Breast epithelium (tissue), 2 donors: ENCODE results near the genes KRT33A, HAP1 and FKBP10.

- PRO-cap, result bidirectional peak, plus-strand start at chr17:40538665, minus-strand start at chr17:40538489
- RAMPAGE, long total RNA, 2 experiments, result no peak in any of the 2 experiments
These were observed 26.9 kb downstream of the CCR7 start for GRCh38 chr17:40538030-40539033.

DNA sequence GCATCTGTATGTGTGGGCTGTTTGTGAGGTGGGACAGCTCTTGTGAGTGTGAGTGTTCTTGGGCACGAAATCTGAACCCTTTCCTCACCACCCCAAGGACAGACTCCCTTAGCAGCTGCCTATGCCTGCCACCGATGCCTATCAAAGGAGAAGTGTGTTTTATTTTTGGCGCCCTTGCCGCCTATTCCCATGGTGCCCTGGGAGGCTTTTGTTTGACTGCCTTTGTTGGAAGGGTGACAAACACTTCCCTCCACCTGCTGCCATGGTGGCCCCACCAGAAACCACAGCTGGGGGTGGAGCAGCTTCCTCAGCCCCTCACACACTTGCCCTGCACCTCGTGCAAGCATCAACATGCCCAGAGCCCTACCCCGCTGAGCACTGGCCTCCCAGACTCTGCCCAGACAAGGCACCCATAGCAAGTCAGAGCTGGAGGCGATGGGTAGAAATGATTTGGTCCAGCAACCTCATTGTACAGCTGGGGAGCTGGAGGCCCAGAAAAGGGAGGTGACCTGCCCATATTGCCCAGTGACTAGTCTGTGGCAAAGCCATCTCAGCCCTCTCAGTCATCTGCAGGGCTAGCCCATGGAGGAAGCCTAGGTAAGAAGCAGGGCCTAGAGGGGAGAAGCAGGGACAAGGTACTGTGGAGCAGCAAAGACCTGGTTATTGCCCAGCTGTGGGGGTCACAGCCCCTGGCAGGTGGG lies 17.8 kb downstream of the CCR7 start:
- PRO-cap, result no peak
- RAMPAGE, long total RNA, 2 experiments, result no peak in any of the 2 experiments

DNA sequence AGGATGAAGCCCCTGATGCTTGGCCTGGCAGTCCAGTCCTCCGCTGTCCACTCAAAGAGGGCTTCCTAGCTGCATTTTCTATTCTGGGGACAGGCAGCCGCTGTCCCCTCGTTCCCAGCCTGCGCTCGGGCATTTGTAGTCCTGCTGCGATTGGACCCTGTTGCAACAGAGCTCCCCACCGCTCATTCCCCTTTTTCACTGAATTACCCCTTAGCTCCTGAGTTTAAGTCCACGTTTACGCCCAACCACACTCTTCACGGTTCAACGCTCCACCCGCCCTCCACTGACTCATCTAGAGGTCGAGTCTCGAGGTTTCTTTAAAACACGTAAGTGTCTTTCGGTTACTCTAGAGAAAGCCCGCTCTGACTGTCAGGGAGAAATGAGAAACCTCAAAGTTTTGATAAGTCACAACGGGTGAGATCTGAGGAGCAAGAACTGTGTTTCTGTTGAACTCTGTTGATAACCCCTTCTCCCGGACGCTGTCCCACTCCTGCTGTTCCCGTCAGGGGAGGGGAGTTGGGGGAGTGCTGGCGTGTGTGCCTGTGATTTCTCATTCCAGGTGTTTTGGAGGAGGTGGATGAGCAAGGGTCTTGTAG lies 4.5 kb downstream of the CCR7 start:
- PRO-cap, result no peak
- RAMPAGE, long total RNA, 2 experiments, result no peak in any of the 2 experiments

DNA sequence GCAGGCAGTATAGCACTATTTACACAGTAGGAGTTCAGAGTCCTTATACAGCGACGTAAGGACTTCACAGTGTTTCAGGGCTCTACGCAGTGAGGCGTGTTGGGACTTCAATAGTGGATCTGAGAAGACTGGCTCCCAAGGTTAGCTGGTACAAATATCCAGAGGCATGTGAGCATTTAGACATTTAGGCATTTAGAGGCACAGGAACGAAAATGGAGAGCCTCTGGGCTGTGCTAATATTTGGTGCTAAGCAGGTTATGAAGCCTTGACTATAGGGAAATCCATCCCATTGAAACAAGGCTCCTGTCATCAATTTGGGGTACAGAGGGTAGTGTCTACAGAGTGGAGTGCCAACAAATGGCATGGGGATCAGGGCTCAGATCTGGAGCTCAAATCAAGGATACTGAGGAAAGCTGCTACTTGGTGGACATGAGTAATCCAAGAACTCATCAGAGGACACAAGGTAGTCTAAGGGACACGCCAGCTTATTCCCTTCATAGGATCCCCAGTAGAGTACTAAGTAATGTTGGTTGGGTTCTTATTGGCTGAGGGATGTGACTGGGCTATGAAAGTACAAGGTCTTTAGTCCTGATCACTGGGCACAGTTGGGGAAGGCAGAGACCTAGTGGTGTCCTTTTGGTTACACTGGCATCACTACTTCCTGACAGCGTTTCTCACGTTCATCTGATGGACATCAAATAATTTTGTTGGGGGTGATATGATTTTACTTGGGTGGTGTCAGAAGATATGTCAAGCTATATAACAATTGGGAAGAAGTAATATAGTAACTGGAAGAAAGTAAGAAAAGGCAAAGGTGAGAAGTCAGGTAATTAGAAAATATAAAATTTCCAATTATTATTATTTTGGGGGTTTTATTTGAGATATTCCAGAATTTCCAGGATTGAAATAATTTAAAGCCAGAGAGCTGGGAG lies 5.2 kb downstream of the KRT10 start:
- PRO-cap, result no peak
- RAMPAGE, long total RNA, 2 experiments, result no peak in any of the 2 experiments

- PRO-cap, result no peak
- RAMPAGE, long total RNA, 2 experiments, result no peak in any of the 2 experiments
These were observed 19.5 kb upstream of the KRT20 start for GRCh38 chr17:40904578-40904987.

DNA sequence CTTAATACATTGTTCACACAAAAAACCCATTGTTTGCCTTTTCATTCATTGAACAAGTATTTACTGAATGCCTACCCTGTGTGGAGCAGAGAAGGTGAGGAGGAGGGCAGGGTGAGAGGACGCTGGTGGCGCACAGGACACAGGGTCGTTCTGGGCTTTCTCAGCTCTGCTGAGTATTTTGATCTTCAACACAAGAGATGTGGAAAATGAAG lies 8.0 kb upstream of the KRT23 start:
- PRO-cap, result no peak
- RAMPAGE, long total RNA, 2 experiments, result no peak in any of the 2 experiments

- PRO-cap, result no peak
- RAMPAGE, long total RNA, 2 experiments, result no peak in any of the 2 experiments
These were observed 2.4 kb downstream of the KRT39 start for GRCh38 chr17:40964364-40964772.

DNA sequence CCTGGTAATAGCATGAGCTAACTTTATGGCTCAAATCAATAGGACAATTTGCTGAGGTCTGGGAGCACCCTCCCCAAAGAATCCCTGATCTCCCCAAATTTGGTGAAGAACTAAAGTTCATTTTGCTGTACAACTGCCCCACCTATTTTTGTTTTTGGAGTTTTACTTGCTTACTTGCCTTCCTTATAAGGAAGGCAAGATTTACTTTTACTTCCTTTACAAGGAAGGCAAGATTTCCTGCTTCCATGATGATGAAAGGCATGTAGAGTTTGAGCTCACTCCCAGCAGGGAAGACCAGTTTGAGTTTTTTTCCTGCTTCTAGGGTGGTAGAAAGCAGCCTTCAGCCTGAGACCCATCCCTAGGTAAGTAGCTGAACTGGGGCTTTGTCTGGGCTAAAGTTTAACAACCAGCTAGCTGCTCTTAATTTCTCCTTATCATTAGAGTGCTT lies 2.9 kb downstream of the KRTAP4-9 start:
- PRO-cap, result no peak
- RAMPAGE, long total RNA, 2 experiments, result no peak in any of the 2 experiments

GRCh38 chr17:41350600-41351012 lies at the start of gene KRT33A:
TSS of gene KRT33A (minus strand) at chr17:41350828.
- PRO-cap, result no peak
- RAMPAGE, long total RNA, 2 experiments, result no peak in any of the 2 experiments

DNA sequence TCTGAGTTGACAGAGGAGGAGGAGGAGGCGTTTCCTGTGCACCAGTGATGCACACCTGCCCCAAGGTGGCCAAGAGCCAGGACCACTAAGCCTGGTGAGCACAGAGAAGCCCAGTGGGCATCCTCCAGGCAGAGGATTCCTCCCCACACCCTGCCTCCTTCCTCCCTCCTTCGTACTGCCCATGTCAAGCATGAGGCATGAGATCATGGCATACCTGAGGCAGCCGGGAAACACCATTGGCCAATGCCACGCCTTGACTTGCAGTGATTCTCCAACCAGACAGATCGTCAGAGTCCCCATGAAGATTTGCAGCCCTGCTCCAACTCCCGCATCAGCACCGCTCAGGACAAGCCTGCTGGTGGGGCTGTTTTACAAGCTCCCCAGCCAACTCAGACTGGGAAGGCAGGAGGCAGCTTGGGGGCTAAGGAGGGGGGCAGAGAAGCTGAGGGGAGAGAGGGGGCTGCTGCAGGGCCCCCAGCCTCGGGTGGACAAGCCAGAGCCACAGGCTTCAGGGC lies 2.9 kb upstream of the KRT16 start:
- PRO-cap, result no peak
- RAMPAGE, long total RNA, 2 experiments, result no peak in any of the 2 experiments

GRCh38 chr17:41687869-41688306 lies 797 bp upstream of the EIF1 start:
- PRO-cap, result no peak
- RAMPAGE, long total RNA, 2 experiments, result no peak in any of the 2 experiments

DNA sequence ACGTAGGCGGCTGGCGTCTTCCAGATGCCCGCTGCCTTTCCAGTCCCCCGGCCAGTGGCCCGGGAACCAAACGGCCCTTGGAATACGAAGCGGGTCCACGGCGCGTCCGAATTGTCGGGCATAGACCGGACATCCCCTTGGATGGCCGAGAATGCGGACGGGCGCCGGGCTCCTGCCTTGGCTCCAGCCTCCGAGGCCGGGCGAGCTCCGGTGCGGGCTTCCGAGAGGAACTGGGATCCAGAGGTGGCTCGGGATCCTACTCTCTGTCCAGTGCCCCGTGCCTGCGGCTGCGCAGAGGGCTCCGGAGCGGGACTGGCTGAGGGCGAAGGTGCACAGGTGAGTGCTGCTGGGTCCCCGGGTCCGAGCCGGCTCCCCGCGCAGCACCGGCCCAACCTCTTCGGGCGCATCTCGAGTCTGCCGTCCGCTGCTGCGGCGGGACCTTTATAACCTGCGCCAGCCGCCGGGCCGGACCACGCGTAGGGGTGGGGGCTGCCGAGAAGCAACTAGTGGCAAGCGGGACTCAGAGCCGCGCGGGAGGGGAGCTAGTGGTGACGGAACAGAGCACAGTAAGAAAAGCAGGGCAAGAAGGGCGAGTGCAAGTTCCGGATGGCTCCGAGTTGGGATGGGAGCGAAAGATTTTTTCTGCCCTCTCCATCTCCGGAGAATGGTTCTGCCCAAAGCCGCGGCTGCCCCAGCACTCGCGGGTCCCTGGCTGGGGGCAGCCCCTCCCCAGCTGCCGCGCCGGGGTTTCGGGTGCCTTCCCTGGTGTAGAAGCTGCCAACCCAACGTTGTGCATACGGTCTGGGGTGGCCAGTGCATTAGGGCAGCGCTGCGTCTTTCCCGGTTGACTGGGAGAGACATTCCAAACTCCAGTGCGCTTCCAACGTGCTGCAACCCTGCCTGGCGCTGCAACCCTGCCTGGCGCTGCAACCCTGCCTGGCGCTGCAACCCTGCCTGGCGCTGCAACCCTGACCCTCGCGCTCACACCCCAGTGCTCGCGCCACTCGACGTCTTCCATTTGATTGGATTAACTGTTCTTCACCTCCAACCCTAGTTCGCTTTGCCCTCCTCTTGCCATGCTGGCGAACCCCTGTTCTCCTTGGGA lies at the start of gene HAP1:
TSS of gene HAP1 (minus strand) at position 416 of the 1,105 bp plus-strand sequence.
- PRO-cap, result unidirectional peak, minus-strand start at position 416 of the sequence
- RAMPAGE, long total RNA, 2 experiments, result no peak in any of the 2 experiments

- PRO-cap, result no peak
- RAMPAGE, long total RNA, 2 experiments, result no peak in any of the 2 experiments
These were observed 23.6 kb downstream of the JUP start for GRCh38 chr17:41762794-41763497.

DNA sequence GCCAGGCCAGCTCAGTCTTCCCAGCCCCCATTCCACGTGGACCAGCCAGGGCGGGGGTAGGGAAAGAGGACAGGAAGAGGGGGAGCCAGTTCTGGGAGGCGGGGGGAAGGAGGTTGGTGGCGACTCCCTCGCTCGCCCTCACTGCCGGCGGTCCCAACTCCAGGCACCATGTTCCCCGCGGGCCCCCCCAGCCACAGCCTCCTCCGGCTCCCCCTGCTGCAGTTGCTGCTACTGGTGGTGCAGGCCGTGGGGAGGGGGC lies at the start of gene FKBP10:
TSS of gene FKBP10 (plus strand) at position 138 of the 259 bp plus-strand sequence.
- PRO-cap, result bidirectional peak, plus-strand start at position 88 of the sequence, minus-strand start at position 46 of the sequence
- RAMPAGE, long total RNA, 2 experiments, result start-site peak on the plus strand in 1 of 2 experiments, centred at position 116 of the sequence, 171 reads per replicate

DNA sequence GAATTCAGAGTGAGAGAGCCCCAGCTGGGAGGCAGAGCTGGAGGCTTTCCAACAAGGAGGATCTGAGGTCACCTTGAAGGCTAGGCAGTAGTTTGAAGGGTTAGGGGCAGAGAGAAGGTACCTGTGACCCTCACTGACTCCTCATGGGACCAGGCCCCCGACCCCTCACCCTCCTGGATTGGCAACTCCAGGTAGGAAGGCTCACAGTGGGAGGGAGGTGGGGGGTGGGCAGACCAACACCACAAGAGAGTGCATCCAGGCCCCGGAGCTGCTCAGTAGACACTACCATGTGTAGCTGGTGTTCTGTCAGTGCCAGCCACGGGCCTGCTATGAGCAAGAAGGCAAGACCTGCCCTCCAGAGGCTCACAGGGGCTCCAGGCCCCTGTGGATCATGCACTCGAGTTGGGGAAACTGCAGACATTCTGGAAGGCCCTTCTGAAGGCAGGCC lies 6.0 kb upstream of the CNP start:
- PRO-cap, result no peak
- RAMPAGE, long total RNA, 2 experiments, result no peak in any of the 2 experiments

GRCh38 chr17:42018354-42018753 lies 1.1 kb upstream of the DNAJC7 start:
- PRO-cap, result no peak
- RAMPAGE, long total RNA, 2 experiments, result no peak in any of the 2 experiments

GRCh38 chr17:42185111-42185310 lies 241 bp downstream of the HCRT start:
- PRO-cap, result no peak
- RAMPAGE, long total RNA, 2 experiments, result no peak in any of the 2 experiments

DNA sequence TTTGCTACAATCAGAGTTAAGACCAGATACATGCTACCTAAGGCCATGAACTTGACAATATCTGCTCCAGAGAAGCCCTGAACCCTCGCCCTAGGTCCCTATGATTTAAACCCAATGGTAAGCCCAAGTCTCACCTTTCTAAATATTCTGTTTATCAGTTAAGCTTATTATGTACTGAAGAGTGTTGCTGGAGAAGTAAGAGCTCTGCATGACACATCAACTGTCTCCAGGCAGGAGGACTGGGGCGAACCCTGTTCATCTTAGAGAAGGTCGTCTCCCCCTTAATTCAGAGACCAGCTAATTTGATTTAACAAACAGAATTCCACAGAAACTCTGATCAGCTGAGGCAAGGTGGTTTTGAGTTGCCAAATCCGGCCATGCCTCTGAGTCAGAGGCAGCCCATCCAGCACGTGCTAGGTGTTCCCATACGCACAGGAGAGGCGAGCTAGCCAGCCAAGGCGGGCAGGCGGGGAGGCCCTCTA lies 25.4 kb downstream of the STAT5A start:
- PRO-cap, result no peak
- RAMPAGE, long total RNA, 2 experiments, result no peak in any of the 2 experiments

DNA sequence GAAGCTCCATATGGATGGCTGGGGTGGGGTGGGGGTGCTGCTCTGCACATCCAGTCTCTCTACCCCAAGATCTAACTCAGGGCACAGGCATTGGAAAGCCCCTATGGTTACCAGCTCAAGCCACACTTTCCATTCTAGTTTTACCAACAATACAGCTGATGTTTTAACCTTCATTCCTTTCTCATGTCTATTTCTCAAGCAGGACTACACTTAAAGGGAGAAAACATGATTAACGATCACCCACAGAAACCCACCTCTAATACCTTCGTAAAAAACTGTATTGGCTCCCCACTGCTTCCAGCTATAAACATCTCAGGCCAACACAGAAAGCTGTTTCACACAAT lies 47.3 kb downstream of the STAT3 start:
- PRO-cap, result no peak
- RAMPAGE, long total RNA, 2 experiments, result no peak in any of the 2 experiments

DNA sequence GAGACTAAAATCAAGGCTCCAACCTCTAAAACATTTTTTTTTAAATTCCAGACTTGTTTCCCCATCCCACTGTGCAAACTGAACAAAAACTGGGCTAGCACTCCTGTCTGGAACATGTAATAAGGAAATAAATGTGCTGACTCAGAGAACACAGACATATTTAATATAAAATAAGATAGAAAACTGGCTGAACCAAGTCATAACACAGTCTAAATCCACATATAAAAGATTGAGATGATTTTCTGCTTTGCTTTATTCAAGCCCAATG lies 1.5 kb downstream of the STAT3 start:
- PRO-cap, result no peak
- RAMPAGE, long total RNA, 2 experiments, result no peak in any of the 2 experiments